LHCN-M2 (cell line): ENCODE results near the genes YLPM1 and EIF2B2.

- RAMPAGE, long total RNA, result no peak
These were observed 457 bp downstream of the ZNF410 start for GRCh38 chr14:73887104-73887527.

GRCh38 chr14:74071142-74071744 is 13.0 kb downstream of the ALDH6A1 start:
- RAMPAGE, long total RNA, result no peak

GRCh38 chr14:74133670-74134717 is 49.2 kb downstream of the LIN52 start:
- RAMPAGE, long total RNA, result no peak

DNA sequence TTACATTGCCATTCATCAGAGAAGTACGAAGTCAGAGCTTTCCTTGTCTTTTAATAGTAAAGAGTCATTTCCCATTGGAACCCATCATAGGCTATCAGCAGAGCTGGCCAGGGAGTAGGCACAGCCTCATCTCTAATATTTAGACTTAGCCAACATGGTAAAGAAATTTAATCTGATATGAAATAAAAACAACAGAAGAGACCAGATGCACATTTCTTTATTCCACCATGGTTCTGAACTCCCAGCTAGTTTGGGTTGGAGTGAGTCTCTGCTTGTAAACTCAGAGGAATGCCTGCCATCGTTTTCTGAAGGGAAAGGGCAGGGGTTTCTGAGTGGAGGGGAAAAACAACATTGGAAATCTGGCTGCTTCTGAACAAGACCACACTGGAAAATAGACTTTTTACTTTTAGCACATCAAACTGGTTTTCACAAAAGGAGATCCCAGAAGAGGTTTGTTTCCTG is 6.0 kb downstream of the ISCA2 start:
- RAMPAGE, long total RNA, result no peak

GRCh38 chr14:74500018-74501107 is 6.8 kb downstream of the ISCA2 start:
- RAMPAGE, long total RNA, result no peak

- RAMPAGE, long total RNA, result no peak
These were observed 15.4 kb downstream of the LTBP2 start for GRCh38 chr14:74596532-74597193.

- RAMPAGE, long total RNA, result no peak
These were observed 670 bp upstream of the LTBP2 start for GRCh38 chr14:74612745-74613069.

- RAMPAGE, long total RNA, result no peak
These were observed 7.8 kb upstream of the LTBP2 start for GRCh38 chr14:74619706-74620419.

- RAMPAGE, long total RNA, result no peak
These were observed 43.3 kb upstream of the LTBP2 start for GRCh38 chr14:74655476-74655687.

- RAMPAGE, long total RNA, result no peak
These were observed 23.2 kb upstream of the YLPM1 start for GRCh38 chr14:74739963-74740213.

GRCh38 chr14:74762740-74763960 is at the start of gene YLPM1:
Gene YLPM1 (plus strand): TSS chr14:74763316.
- RAMPAGE, long total RNA, result no peak

- RAMPAGE, long total RNA, result no peak
These were observed 48.3 kb downstream of the YLPM1 start for GRCh38 chr14:74811500-74811773.

GRCh38 chr14:74816456-74816778 is 53.3 kb downstream of the YLPM1 start:
- RAMPAGE, long total RNA, result no peak

DNA sequence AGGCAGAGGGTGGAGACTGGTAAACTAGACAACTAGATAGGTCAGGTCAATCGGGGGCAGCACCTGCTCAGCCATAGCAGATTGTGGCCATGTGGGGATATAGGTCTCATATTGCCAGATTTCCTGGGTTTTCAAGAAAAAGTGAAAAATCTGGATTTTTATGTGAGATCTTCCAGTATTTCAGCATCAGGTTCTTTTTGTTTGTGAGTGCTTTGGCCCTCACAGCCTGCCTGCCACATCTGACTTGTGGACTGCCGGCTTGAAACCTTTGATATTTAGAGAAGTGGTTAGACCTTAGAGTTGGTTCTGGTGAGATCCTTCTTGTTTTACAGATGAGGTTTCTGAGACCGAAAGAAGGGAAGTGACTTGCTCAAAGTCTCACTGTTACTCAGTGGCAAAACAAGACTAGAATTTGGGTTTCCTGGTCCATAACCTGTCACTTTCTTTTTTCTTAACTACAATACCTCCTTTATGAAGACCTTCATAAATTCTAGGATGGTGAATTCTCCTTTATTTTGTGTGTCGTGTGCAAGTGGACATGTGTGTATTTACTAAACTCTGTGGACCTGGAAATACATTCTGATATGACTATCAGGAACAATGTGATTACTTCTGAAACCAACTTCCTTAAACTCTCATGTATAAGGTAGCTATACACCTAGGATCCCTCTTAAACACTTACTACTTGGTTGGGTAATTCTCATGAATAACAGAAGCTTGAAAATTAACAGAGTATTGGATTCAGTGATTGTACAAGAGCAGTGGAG is 34.3 kb downstream of the PROX2 start:
- RAMPAGE, long total RNA, result no peak

- RAMPAGE, long total RNA, result start-site peak on the plus strand at chr14:75002934-75002947, 26 reads
These were observed at the start of gene EIF2B2 for GRCh38 chr14:75002253-75003207. Gene EIF2B2 (plus strand): TSS chr14:75002921.

DNA sequence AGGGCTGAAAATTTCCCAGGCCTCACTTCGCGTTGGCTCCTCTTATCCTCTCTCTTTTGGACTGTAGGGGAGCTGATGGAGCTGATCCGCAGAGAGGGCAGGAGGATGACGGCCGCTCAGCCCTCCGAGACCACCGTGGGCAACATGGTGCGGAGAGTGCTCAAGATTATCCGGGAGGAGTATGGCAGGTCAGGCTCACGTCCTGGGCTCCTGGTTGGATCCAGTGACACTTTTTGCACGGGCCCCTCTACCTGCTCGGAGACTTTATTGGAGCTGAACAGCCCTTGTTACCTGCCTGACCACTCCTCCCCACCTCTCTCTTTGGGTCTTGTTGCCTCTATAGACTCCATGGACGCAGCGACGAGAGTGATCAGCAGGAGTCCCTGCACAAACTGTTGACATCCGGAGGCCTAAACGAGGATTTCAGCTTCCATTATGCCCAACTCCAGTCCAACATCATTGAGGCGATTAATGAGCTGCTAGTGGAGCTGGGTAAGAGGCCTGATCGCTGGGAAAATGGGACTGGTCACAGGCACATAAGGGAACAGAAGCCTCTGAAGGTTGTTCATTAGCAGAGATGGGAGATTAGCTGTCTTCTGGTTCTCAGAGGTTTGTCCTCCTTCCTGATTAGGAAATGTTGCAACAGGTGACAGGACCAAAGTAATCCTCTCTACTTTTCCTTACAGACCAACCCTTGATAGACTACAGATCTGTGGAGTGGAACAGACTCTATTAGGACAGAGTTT is 660 bp downstream of the EIF2B2 start:
- RAMPAGE, long total RNA, result no peak

GRCh38 chr14:75068806-75068942 is 767 bp upstream of the ZC2HC1C start:
- RAMPAGE, long total RNA, result no peak

- RAMPAGE, long total RNA, result no peak
These were observed 850 bp downstream of the ZC2HC1C start for GRCh38 chr14:75070165-75070817.

DNA sequence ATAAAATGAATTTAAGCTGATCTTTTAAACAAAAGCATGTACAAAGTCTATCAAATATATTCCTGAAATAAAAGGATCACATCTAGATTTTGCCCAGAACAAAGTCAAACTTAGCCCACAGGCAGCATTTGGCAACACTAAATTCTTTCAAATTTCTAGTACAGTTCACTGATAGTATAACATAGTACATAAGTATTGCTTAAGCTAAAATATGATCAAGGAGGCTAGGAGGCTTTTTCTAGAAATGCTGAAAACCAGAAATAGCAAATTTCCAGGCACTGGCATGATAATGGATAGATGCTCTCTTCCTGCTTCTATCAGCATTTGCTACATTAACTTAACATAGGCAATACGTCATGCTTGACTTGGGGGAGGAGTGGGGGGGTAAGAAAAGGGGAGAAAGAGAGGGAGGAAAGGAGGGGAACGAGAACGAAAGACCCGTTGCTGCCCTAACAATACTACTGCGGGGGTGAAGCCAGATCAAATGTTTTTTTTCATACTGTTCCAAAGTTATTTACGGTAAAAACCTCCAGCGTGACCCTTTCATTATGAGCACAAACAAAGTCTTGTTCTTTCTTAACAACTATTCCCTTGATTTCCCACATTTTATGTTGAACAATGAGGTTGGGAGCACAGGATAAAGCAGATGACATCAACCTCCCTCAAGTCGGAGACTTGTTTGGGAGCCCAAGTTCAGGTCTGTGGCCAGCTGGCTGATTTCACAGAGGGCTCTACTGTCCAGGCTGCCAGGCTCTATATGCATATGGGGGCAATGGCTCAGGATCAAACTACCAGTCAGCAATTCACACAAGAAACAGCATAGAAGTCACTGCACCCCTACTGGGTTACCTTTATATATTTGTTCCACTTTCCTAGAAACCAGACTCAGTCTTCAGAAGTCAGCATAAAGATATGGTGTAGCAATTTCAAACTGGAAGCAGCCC is 10.5 kb downstream of the TMED10 start:
- RAMPAGE, long total RNA, result no peak

GRCh38 chr14:75182429-75183468 is 6.3 kb upstream of the TMED10 start:
- RAMPAGE, long total RNA, result no peak